ENCODE results near the gene GXYLT1.

- PRO-cap: no peak
Observed at GRCh38 chr12:31620104-31620866, 29.3 kb upstream of the DENND5B start.

DNA sequence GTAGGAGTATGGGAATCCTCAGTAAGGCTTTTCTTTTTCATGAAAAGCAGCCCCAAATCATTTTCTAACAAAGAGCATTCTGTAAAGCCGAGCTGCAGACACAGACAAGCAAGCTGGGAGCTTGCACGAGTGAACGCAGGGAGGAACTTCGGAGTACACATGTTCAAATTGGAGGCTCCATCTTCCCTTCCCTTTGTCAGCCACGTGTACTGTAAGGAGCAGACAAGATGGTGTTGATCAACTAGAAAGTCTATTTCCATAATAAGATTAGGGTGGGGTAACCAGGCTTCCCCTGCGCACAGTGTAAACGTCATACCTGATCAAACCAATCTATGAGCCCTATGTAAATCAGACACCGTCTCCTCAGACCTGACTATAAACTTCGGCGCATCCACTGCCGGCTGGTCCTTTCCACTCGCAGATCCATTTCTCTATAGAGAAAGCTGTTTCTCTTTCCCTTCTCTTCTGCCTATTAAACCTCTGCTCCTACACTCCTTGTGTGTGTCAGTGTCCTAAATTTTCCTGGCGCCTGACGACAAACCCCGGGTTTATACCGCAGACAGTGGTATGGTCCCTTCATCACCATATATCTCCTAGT lies 7.6 kb upstream of the ETFBKMT start:
- PRO-cap: no peak

GRCh38 chr12:31660165-31660457 lies 623 bp downstream of the ETFBKMT start:
- PRO-cap: no peak

- PRO-cap: no peak
Observed at GRCh38 chr12:31686956-31687306, 27.4 kb downstream of the ETFBKMT start.

GRCh38 chr12:32493143-32494006 lies 94.0 kb downstream of the FGD4 start:
- PRO-cap: no peak

DNA sequence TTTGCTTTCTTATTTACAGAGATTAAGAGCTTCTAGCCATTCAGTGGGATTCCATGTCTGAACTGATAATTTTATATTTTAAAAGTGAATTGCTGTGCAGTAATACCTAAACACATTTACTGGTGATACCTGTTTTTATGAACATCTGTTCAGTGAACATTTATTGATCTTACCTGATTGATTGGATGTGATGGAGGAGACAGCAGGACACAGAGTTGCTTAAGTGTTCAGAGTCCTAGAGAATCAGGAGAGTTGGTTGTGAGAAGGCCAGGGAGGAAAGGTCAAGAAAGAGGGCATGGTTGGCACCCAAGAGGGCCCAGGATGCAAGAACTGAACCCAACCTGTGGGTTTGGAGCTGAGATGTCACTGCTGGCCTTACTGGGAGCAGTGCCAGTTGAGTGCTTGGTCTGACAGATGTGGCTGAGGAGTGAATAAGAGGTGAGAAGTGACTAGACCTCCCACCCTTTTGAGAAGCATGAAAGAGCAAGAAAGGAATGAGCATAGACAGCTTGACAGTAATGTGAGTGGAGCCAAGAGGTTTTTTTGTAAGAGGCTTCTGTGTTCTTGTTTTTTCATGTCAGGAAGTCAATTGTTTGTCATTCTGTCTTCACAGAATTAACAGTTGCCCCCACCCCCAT lies 95.2 kb downstream of the FGD4 start:
- PRO-cap: no peak

DNA sequence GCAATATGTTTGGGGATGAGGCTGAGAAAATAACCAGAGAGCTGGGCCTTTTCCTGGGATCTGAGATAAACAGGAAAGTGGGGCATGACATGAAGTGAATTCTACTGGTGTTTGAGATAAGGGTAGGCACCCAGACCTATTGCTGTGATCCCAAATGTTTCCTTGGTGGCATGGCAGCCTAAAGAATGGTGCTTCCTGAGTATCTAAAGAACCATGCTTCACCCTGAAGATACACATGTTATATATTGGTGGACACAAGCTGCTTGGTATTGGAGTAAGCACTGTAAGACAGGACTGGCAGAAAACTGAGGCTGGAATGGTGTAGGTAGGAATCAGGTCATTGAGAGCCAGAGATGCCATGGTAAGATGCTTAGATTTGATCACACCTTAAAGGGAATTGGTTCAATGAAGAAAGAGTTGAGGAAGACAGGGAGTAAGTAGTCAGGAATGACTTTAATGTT lies 50.3 kb upstream of the DNM1L start:
- PRO-cap: no peak

DNA sequence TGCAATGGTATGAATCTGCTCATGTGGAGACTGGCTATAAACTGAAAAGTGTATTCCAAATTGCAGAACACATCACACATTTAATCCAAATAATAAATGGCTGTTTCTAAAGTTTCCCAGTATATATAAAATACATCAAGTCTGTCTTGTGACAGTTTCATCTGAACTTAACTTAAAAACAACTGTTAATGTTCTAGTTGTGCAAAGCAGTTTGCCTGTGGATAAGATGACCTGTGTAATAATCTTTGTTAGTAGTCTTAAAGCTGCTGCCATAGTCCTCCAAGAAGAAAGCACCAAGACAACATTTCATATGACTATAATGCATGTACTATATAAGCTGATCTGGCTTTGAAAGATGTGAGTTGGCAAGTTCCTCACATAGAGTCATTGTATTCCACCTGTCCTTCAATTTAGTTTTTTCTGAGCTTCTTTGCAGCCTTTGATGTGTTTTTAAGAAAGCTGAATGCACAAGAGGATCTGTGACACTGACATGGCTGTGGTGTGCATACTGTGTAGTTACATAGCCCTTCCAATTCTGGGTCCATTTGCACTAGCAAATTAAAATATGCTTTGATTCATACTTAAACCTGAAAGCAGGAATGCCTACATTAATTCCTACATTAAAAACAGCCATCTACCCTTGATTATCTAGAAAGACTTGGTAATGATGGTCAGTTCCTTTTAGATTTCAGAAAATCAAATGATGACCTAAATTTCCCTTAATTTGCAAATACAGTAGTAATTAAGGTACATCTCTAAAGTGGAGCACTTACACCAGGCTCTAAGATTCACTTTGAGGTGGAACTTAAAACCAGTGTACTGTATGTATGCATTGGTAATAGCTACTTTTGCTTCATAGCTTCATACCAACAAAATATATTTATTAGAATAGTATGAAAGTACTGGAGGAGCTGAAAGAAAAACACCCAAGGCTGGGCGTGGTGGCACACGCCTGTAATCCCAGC lies 11.9 kb downstream of the YARS2 start:
- PRO-cap: no peak

- PRO-cap: no peak
Observed at GRCh38 chr12:32893449-32893898, 3.1 kb downstream of the PKP2 start.

- PRO-cap: no peak
Observed at GRCh38 chr12:32894563-32895094, 1.9 kb downstream of the PKP2 start.

GRCh38 chr12:33988777-33989130 lies 33.5 kb upstream of the ALG10 start:
- PRO-cap: no peak

- PRO-cap: no peak
Observed at GRCh38 chr12:34335876-34336366, 313.6 kb downstream of the ALG10 start.

GRCh38 chr12:34346693-34346954 lies 324.3 kb downstream of the ALG10 start:
- PRO-cap: no peak

GRCh38 chr12:38384780-38385610 lies 68.4 kb downstream of the ALG10B start:
- PRO-cap: no peak

- PRO-cap: no peak
Observed at GRCh38 chr12:38905850-38906433, 551 bp upstream of the CPNE8 start.

DNA sequence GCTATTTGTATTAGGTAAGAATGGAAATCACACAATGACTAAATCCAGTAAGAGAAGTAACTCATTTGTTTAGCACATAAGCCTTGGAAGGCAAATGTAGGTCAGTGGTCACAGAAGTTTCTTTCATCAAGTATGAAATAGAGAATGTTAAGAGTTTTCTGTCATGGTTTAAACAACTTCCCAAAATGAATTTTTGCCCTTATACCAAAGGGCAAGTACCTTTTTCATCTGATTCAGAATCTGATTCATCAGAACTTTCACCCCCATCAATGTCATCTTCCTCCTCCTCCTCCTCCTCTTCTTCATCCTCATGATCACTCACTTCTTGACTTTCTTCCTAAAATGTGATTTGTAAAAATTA lies 101.7 kb downstream of the KIF21A start:
- PRO-cap: no peak

- PRO-cap: no peak
Observed at GRCh38 chr12:39441761-39442265, 1.1 kb downstream of the KIF21A start.

GRCh38 chr12:40156005-40156345 lies 50.1 kb upstream of the SLC2A13 start:
- PRO-cap: no peak

DNA sequence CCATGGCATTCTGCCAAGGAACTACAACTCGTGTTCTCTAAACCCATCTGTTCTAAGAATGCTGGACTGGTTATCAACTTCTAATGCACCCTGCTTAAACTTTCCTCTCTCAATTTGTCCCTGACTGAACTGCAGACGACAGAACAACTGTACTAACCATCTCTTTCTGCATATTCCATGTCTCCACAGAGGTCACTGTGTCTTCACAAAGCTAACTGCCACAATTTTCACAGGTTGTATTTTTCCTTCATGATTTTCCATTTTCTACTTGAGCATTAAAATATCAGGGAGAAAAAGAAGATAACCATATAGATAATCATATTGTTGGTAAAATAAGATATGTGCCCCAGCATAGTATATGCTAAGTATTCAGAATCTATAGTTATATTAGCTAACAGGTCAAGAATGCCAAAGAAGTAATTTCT lies 58.5 kb downstream of the GXYLT1 start:
- PRO-cap: no peak

DNA sequence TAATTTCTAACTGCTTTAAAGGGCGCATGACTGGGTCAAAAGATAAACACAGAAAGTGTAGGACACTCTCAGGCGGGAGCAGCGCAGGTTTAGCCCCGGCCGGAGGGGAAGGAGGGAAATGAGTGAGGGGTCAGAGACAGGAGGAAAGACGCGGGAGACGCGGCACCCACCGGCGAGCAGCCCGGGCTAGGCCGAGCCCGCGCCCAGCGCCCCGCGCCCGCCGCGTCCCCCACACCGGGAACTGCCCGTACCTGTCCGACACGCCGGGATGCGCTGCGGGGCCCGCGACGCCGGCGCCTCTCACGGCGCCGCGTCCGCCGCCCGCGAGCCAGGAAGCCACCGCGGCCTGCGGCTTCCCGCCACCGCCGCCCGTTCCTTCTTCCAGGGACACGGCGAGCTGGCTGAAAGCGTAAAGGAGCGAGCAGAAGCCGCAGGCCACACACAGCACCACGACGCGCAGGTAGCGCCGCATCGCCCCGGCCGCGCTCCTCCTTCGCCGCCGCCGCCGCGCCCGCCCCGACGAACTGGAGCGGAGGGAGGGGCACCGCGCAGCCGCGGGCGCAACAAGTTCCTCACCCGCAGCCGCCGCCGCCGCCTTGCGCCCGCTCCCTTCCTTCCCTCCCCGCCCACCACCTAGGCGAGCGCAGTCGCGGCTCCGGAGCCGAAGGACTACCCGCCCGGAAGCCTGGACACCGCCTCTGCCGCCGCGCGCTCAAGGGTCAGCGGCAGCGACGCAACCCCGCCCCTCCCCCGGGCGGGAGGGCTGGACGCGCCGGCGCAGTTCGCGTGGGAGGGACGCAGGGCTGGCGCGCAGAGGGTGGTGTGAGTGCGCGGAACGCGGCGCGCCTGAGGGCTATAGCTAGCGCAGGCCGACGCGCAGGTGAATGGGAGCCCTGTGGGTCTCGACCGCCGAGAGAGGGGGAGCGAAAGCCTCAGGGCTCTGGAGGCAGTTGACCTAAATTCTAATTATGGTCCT lies at the start of gene GXYLT1:
GXYLT1 (minus strand) TSS at position 700 of the 976 bp plus-strand sequence.
- PRO-cap: unidirectional peak, plus-strand start at position 133 of the sequence; bidirectional peak, plus-strand start at position 258 of the sequence, minus-strand start at position 243 of the sequence; bidirectional peak, plus-strand start at position 872 of the sequence, minus-strand start at position 526 of the sequence

Measured in type B pancreatic cell (in vitro differentiated cells).